Frontal cortex (tissue), 2 donors: ENCODE measurements around a stretch of chr2.

DNA sequence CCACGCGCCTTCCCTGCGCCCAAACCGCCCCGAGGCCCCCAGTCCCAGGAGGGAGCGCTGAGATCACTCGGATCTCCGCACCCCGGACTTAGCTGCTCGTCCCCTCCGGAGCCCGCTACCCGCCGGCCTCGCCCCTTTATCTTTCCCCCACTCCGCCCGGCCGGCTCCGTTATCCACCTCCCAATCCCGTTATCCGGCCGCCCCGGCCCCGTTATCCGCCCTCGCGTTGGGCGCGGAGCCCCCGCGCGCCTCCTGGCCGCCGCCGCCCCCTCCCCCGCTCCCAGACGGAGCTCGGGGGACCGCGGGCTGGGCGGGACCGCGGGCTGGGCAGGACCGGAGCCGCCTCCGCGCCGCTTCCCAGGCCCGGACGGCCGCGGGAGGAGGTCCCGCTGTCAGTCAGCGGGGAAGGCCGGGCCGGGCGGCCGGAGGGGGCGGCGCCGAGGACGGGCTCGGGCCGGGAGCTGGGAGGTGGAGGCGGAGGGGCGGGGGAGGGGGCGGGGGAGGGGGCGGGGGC lies 310 bp upstream of the PKDCC start:
- RAMPAGE, long total RNA = no peak

DNA sequence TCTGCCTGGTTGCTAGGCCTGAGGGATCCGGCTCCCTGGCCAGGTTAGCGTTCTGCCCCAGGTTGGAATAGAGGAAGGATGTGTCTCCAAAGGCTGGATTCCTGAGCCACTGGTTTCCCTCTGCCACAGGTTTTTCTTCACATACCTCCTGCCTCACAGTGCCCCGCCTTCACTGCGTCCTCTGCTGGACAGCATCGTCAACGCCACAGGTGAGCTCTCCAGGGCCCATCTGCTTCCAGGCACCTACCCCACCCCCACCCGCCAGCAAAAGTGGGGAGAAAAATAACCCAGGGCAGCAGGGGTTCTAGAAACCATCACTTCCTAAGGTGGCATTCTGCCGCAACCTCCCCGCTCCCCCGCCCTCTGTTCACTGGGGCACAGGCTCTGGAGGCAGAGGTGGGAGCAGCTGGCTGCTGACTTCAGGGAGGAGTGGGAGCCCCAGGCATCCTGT lies 7.0 kb downstream of the PKDCC start:
- RAMPAGE, long total RNA = no peak

DNA sequence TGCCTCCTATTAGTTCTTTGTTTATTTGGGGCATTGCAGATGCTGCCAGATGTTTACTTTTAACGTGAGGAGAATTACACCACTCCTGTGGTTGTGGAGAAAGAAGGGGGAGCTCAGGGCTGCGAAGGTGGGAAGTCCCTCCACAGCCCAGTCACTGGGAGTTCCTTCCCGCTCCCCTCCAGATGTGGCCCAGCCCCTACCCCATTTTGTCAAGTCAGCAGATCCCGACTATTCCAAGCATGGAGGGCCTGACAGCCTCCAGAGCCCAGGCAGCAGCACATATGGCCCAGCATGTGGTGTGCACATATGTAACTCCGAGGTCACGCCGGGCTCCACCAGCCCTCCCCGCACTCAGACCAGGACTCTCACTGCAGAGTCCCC lies 20.9 kb downstream of the PKDCC start:
- RAMPAGE, long total RNA = no peak

GRCh38 chr2:42101747-42102638 lies 54.2 kb downstream of the PKDCC start:
- RAMPAGE, long total RNA = no peak

GRCh38 chr2:42102639-42103266 lies 54.9 kb downstream of the PKDCC start:
- RAMPAGE, long total RNA = no peak

DNA sequence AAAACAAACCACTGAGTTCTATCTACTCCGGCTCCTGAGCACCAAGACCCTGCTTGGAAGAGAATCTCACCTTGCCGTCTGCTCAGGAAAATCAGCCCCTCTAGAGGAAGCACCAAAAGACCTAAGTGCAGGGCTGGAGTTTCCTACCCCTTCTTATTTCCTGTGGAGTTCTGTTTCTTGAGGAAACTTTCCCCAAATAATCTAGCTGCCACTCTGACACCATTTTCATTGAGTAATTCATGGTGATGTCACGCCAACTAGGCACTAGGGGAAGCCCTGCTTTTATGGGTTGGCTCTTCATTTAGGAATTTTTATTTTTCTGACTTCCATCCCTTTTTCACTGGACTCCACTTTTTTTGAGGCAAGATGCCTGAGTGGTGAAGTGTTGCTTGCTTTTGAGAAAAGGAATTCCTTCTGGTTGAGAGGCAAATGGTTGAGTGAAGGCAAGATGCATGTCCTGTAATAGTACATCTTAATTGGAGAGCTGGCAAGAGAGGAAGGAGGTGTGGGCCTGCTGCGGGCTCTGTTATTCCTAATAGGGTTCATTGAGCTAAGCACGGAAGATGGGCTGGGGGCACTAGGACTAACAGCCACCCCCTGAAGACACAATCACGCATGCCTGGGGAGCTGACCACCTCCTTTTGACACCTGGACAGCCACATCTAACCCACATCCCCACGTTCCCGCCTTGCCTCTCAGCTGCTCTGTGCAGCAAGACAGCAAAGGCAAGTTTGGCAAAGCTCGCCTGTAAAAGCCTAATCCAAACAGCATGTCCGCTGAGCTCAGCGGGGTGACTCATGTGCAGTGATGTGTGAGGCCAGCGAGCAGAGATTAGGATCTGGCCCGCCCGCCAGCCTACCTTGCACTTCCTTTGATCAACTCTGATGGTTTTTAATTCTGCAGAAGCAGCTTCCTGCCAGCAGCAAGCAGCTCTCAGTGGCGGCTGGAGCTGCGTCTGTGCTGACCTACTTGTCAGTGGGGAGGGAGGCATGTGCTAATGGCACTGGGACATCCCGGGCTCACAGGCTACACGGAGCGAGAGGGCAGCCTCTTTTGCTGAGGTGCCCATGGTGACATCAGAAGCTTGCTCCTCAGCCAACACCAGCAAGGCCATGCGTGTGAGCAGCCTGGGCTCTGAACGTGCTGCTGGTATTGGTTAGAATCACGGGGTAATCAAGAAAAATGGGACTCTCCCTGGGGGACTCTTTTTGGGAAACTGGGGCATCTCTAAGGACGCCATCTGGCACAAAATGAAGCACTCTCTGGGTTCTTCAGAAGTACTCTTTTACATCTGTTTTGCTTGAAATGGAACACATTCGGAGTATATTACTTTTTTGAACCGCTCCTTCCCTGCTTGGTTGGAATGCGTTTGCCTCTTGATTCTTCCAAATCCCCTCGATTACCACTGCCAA lies 36.3 kb upstream of the EML4 start:
- RAMPAGE, long total RNA = no peak

DNA sequence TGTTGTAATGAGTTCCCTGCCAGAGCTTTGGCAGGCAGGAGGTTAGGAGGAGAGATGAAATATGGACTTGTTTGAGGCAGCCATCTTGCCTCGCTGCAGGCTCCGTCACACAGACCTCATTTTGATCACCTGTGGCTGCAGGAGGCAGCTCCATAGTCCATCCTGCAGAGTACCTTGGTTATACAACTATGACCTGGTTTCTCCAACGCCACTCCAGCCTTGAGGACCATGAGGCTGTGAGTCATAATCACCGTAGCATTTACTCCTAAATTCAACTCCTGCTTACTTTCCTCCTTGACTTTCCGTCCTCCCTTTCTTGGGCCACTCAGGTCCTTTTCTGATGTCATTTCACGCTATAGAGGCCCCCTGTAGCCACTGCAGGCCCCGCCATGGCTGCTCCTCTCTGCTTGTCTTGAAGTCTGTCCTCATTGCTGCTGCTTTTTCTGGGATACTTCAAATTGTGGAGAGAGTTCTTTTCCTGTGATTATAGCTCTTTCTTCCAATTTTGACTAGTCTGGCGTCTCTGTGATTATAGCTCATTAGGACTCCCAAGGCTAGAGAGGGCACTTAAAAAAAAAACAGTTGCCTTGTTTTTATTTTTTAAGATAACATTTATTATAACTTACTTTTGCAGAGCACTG lies 26.3 kb upstream of the EML4 start:
- RAMPAGE, long total RNA = no peak

- RAMPAGE, long total RNA = no peak
Observed at GRCh38 chr2:42169959-42170596, 925 bp downstream of the EML4 start.

- RAMPAGE, long total RNA = no peak
Observed at GRCh38 chr2:42197979-42198530, 28.9 kb downstream of the EML4 start.

GRCh38 chr2:42493654-42493894 lies 208 bp downstream of the KCNG3 start:
- RAMPAGE, long total RNA = no peak

- RAMPAGE, long total RNA = no peak
Observed at GRCh38 chr2:42494402-42495501, 970 bp upstream of the KCNG3 start.

GRCh38 chr2:42725700-42725921 lies 38.3 kb downstream of the OXER1 start:
- RAMPAGE, long total RNA = no peak

GRCh38 chr2:42809764-42810345 lies 17.5 kb upstream of the HAAO start:
- RAMPAGE, long total RNA = no peak

GRCh38 chr2:42856967-42857564 lies 64.7 kb upstream of the HAAO start:
- RAMPAGE, long total RNA = no peak

DNA sequence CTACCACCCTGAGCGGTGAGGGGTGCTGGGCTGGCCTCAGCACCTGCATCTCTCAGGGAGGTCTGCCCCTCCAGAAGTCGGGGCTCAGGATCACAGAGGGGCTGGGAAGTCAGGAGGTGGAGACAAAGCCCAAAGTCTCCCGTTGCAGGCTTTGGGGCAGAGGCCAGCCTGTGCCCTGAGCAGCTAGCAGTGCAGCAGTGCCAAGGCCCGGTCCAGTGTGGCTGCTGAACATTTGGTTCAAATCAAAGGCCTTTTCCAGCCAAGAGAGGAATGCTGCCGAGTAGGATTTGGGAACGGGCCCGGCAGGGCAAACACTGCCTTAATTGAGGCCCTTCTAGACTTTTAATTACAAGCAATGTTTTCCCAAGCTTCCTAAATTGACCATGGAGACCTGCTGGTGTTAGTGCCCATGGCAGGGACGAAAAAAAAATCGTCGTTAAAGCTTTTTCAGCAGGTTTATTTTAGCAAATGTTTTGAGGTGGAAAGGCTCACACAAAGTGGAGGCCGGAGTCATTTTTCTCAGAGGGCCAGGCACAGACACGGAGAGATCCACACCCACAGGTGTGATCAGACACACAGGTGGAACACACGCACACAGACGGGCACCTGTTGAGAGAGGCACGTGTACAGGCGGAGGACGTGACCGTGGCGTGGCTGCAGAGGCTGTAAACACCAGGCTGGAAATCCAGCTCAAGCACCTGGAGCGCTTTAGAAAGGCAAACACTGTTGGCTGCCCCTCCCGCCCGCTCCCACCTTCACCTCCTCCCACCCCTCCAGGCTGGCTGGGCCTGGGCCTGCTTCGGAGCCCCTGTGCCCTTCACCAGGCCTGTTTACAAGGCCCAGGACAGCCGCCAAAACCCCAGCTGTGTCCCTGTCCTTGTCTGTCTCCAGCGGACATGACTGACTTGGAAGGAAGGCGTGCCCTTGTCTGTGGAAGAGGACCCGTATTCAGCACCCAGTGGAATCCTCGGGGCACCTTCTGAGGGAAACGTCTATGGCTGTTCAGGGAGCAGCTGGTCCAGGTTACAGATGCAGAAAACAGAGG lies 133.9 kb upstream of the HAAO start:
- RAMPAGE, long total RNA = no peak

DNA sequence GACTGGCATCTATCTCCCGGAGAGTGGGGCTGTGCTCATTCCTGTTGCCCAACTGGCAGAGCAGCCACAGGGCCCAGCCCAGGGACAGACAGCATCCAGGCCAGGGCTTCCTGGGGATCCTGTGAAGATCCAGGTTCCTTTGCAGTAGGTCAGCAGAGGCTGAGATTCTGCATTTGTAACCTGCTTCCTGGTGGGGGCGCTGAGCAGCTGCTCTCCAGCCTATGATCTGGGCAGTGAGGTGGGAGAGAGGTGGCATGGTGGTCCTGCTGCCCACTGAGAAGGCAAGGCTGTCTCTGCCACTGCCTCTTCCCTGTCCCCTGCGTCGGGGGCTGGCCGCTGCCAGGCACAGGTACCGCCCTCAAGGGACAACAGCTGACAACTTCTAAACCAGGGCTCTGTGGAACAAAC lies 139.1 kb upstream of the HAAO start:
- RAMPAGE, long total RNA = no peak

DNA sequence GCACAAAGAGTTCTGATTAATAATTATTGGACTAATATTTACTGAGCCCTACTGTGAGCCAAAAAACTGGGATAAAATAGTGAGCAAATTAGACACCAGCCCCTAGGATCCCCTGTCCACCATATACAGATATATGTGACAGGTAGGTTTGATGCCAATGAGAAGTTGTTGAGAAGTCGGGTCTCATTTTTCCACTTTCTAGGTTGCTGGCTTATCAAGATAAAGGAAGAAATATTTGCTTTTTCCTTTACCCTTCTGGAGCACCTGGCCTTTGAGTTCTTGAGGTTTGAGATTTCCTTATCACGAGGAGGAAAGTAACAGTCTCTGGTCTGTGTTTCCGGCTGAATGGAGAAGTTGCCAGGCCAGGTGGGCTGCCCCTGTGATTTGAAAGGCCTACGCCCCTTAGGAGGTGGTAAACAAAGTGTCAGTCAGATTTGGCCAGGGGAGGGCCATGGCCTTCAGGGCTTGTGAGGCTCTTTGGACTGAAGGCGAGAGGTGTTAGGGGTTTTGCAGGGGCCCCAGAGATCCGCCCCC lies 156.7 kb upstream of the HAAO start:
- RAMPAGE, long total RNA = no peak

- RAMPAGE, long total RNA = no peak
Observed at GRCh38 chr2:42956999-42957739, 164.8 kb upstream of the HAAO start.

DNA sequence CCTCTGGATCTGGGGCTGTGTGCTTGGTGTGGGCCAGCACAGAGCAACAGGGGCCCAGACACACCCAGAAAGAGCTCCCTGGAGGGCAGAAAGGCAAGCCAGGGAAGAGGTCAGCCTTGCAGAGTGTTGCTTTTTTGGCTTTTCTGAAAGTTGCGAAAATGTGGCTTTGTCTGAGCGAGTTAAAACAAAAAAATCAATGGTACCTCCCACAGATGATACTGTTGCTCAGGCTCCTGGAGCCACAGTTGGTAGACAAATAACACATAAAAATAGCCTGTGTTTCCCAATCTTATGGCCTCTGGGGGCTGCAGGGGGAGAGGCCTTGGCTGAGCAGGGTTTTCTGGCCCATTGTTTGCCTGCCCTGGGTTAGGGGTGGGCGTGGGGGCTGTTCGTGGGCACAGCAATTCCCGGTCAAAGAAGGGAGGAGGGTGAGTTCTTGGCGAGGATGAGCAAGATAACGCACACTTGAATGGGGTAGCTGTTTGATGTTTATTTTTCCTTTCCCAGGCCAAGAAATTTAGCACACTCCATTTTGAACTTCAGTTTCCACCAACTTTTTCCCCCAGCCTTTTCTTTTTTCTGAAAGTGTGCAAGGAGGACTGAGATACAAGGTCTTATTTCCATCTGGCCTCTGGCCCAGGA lies 167.1 kb upstream of the HAAO start:
- RAMPAGE, long total RNA = no peak

GRCh38 chr2:42968146-42968411 lies 175.7 kb upstream of the HAAO start:
- RAMPAGE, long total RNA = no peak